ENCODE results near the genes SEPTIN6, SOWAHD and C1GALT1C1.

DNA sequence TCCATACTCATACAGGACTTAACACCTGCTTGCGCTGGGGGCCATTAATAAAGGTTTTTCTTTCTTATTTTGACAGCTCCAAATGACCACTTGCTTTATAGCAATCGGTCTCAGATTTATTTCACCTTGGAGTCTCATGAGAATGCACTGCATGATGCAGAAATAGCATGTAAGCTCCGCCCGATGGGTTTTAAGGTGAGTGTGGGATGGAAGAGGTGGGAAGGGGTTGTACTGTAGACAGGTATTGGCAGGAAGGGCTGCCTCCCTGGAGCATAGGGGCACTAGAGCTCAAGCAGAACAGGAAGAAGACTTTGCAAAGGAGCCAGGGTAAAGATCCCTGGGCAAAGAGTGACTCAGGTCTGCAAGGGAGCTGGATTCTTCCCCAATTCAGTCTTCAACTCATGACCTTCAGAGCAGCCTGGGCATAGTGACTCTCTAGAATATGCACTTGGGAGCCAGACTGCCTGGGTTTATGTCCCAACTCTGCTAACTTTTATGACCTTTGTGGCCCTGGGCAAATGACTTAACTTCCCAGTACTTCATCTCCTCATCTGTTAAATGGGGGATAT is 3.9 kb downstream of the LONRF3 start:
- RRBS, result no CpG with 5 or more reads among the region's 4 CpGs

DNA sequence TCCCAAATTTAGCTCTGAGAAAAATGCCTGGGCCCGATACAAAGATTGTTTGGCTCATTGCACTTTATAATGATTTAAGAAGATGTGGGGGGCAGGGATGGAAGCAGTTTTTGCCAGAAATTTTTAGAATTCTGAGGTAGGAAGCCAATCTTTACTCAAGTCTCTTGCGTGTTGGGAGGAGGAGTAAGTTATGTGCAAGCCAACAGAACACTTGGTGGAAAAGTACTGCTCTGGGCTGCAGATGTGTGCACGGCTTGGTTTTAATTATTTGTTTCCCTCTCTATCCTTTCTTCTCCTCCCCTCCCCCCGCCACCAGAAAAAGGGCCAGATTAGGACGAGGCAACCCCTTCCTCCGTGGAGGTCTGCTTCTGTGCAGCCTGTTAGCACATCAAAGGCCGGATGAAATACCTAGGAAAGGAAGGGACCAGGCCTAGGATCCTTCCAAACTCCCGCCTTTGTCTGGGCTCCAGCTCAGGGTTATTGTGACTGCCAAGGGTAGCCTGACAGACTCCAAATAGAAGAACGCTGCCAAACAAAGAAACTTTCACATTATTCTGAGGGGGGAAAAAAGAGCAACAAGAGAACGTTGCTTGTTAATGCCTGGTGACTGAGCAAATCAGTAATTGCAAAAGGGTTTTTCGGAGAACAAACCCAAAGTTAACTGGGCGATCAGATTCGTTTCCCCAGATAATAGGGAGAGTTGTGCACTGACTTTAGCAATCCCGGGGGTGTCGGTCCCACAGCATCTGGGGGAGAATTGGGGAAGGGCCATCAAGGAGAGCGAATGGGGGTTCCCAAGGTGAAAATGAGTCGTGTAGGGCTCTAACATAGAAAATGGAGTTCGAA is 920 bp upstream of the PGRMC1 start:
- RRBS, result no CpG with 5 or more reads among the region's 18 CpGs

DNA sequence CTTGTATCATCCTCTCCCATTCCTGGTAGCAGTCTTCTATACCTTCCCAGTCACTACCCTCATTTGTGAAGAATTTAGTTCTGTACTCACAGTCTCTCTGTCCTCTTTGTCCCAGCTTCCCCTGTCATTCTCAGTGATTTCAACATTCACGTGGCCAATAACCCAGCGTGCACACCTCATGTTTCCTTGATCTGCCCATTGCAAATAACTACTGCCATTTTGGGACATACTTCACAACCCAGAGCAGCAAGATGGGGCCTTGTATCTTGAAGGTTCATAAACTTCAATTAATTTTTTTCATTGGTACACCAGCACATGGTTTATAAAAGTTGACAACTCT is 9.0 kb upstream of the SLC25A43 start:
- RRBS, result no CpG with 5 or more reads among the region's 2 CpGs

DNA sequence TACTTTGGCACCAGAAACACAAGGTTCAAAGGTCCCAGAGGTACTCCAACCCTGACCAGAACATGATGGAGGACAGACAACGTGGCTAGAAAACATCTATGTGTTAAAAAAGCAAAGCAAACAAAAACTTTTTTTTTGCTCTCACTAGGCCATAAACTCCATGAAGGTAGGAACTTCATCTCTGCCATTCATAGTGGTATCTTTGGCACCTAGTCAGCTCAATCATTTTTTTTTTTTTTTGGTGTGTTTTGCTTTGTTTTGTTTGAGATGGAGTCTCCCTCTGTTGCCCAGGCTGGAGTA is 37.8 kb downstream of the SLC25A5 start:
- RRBS, result no CpG with 5 or more reads among the region's 1 CpG

DNA sequence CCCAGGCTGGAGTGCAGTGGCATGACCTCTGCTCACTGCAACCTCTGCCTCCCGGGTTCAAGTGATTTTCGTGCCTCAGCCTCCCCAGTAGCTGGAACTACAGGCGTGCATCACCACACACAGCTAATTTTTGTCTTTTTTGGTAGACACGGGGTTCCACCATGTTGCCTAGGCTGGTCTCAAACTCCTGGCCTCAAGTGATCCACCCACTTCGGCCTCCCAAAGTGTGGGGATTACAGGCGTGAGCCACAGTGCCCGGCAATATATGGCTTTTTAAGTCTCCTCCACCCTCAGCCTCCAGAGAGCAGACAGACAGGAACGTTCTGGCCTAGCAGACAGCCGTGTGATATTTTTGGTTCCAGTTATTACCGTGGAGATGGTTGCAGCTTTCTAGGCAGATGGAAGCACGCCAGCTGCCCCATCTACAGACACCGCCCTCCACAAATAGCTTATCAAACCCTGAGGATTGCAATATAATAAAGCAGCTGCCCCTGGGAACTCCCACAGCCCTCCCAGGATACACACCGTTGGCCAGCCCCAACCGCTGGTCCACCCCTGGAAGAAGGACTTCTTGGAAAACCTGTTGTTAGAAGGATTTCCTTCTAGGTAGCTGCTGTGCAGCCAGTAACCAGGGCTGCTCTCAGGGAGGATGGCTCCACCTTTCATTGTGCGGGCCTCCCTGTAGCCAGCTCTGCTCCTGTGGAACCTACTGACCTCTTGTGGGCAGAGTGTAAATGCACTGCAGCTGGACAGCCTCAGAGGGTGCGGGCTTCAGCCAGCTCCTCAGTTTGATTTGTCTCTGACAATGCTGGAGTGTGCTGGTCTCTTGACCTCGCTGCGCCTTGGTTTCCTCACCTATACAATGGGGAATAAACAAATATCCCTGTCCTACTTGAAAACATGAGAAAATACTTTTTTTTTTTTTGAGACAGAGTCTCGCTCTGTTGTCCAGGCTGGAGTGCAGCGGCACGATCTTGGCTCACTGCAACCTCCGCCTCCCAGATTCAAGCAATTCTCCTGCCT is 44.0 kb downstream of the SLC25A5 start:
- RRBS, result no CpG with 5 or more reads among the region's 22 CpGs

DNA sequence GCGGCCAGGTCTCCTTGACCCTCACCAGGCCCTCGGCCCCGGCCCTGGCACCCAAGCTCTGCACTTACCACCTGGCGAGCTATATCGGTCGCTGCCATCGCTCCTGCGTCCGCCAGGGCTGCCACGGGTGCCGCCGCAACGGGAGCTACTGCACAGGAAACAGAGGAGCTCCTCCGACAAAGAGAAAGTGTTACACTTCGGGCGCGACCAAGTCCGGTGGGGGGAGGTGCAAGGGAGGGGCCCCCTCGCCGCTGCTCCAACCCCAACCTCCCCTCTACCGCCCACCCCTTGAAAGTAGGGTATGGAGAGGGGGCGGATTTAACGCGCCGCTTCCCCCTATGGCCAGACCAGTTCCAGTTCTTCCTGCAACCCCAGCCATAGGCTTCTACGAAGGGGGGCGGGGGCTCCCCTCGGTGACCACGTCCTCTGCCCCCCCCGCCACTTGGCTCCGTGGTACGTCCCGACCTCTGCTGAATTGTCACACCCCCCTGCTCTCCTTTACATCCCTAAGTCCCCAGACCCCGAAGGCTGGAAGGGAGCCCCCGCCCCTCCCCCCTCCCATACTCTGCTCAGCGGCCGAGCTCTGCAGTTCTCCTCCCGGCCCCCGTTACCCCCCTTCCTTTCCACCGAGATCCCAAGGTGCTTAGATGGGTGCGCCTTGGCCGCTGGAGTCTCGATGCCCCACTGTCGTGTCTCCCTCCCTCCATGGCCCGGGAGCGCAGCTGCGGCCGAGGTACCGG is at the start of gene SEPTIN6:
Gene SEPTIN6 (minus strand): TSS at position 161 of the 740 bp plus-strand sequence.
- RRBS, result 3% methylated on average over 3 of the region's 49 CpGs

GRCh38 chrX:119757680-119758652 is at the start of gene SOWAHD:
Gene SOWAHD, plus strand, starts transcription at chrX:119758588.
- RRBS, result 1% methylated on average over 3 of the region's 60 CpGs

DNA sequence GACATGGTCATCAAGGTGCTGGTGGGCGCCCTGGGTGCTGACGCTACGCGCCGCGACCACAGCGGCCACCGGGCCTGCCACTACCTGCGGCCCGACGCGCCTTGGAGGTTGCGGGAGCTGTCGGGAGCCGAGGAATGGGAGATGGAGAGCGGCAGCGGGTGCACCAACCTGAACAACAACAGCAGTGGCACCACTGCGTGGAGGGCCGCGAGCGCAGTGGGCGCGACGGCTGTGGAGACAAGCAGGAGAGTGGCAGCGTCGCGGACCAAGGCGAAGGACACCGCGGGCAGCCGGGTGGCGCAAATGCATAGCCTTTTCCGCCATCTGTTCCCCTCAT is 845 bp downstream of the SOWAHD start:
- RRBS, result no CpG with 5 or more reads among the region's 33 CpGs

DNA sequence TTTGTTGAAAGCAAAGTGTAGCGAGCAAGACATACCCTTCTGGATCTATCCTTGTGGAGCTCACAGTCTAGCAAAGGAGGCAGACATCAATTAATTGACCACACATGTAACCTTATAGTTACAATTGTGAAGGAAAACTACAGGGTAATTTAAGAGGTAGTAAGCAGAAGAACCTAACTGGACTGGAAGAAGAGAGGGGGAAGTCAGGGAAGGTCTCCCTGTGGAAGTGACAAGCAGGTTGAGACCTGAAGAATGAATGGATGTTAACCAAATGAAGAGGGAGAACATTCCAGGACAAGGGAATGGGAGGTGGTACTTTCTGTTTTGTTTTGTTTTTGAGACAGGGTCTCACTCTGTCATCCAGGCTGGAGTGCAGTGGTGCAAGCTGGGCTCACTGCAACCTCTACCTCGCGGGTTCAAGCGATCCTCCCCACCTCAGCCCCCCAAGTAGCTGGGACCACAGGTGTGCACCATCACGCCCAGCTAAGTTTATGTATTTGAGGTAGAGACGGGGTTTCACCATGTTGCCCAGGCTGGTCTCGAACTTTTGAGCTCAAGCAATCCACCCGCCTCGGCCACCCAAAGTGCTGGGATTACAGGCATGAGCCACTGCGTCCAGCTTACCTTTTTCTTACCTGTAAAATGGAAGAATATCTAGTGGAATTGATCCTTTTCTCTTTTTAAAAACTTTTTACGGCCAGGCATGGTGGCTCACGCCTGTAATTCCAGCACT is 10.3 kb downstream of the RPL39 start:
- RRBS, result no CpG with 5 or more reads among the region's 12 CpGs

GRCh38 chrX:119936265-119936938 is 7.1 kb downstream of the NKAP start:
- RRBS, result no CpG with 5 or more reads among the region's 7 CpGs

GRCh38 chrX:119942683-119943040 is 889 bp downstream of the NKAP start:
- RRBS, result no CpG with 5 or more reads among the region's 8 CpGs

DNA sequence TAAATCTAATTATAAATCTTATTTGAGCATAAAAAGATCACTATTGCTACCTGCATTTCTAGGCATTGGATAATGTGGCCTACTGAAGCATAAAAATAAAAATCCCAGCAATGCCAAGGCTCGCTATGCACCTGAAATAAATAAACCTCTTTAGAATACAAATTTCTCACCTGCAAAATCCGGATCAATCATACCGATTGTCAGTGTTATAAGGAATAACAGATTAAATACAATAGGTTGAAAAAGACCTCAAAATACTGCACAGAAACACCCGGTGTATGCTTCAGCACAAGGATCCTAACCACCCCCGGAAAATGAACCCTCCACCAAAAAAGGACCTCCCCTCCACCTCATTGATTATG is 1.2 kb downstream of the CUL4B start:
- RRBS, result 0% methylated on average over 1 of the region's 5 CpGs

DNA sequence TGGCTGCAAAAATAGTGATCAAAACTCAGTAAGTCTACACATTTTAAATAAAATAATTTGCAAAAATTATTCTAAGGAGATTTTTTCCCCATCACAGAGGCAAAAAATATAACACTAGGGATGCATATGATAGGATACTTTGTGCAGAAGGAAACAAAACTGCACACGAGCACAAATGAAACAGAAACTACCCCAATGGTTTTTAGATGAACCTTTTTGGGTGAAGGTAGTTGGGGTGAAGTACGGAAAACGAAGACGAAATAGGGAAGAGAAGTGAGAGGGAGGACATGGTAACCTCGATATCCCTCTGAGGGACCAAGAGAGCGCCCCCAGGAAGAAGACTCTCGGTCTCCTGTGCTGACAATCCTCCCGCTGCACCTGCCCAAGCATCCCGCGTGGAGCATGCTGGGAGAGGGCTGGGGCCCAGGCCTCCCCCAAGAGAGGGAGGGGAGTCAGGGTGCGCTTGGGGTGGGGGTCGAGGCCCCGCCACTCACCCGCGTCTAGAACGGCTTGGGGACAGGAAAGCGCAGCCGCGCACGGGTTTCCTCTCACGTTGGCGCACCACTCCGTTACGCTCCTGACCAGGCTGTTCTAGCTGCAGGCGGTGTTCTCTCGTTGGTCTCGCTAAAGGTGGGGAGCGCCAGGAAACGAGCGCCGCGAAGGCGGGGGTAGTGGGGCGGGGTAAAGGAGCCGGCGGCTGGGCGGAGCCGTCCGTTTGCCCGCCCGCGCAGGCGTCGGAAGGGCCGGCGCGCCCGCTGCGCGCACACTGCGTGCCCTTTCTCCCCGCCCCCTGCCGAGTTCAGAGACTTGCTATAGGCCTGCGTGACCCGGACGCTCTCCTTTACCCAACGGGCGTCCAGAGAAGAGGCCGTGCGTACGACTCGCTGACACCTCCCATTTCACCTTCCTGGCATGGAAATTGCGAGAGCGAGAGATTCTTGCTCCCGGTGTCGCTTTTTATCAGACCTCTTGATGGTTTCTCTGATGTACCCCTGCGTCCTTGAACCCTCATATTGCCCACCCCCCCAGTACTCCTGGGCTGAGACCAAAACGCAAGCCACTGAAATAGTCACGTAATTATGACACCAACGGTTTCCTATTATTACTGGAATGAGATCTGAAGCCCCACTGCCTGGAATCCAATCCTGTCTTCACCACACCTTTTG is at the start of gene C1GALT1C1:
Gene C1GALT1C1 (minus strand): TSS at position 632 of the 1,166 bp plus-strand sequence.
- RRBS, result 2% methylated on average over 23 of the region's 70 CpGs

DNA sequence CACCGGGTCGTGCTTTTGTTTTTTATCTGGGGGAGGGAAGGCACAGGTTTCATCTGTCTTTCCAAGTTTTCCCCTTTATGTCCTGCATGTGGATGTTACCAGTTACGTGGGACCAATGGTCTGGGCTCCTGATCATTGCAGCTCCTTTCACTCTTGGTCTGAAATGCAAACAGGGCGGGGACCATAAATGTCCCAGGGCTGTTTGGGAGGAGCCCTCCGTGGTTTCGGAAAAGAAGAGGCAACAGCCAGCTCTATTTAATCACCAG is 30.7 kb upstream of the C1GALT1C1 start:
- RRBS, result no CpG with 5 or more reads among the region's 6 CpGs

GRCh38 chrX:121377089-121377289 is 329.6 kb downstream of the GLUD2 start:
- RRBS, result no CpG with 5 or more reads among the region's 1 CpG

- RRBS, result no CpG with 5 or more reads among the region's 9 CpGs
Measured at GRCh38 chrX:123561490-123561767, 171.4 kb downstream of the THOC2 start.

DNA sequence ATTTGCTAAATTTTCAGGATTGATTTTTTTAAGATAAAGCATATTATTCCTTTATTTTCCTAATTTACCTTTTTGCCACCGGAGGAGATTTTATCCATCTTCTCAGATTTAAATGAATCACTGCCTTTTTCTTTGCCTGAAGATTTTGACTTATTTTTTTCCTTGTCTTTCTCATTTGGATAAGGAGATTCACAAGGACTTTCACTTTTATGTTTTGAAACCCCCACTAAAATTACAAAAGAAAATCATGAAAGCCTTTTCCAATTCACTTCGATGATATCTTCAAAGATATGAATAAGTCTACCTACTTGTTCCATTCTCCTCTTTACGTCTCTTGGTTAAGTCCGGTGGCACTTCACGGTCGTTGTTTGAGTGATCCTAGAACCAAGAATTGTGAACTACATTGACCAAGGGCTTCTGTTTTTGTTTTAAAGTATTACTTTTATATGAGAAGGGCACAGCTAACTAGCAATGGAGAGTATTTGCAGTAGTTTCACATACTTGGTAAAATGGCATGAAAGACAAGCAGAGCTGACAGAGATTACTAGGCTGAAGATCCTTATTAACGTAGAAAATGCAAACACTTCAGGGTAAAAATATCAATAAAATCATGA is 119.4 kb downstream of the THOC2 start:
- RRBS, result no CpG with 5 or more reads among the region's 7 CpGs

- RRBS, result no CpG with 5 or more reads among the region's 2 CpGs
Measured at GRCh38 chrX:123676767-123677395, 56.0 kb downstream of the THOC2 start.

DNA sequence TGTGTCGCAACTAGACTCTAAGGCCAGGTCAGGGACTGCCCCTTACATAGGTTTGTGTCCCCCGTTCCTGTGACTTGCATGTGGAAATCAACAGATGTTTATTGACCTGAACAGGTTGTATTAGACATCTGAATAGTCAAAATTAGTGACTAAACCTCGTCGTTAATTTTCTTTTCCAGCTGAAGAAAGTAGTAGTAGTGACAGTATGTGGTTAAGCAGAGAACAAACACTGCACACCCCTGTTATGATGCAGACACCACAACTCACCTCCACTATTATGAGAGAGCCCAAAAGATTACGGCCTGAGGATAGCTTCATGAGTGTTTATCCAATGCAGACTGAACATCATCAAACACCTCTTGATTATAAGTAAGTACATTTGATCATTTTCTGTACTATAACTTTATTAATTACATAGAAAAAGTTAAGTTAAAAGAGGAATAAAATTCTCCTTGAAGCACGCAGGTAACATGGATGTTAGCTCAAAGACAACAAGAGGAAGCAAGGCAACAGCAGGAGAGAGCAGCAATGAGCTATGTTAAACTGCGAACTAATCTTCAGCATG is 129.0 kb downstream of the STAG2 start:
- RRBS, result no CpG with 5 or more reads among the region's 7 CpGs

- RRBS, result no CpG with 5 or more reads among the region's 5 CpGs
Measured at GRCh38 chrX:124347249-124347680, 902 bp downstream of the SH2D1A start.